Astrocyte (in vitro differentiated cells and primary cell): ENCODE measurements around a stretch of chr16.

DNA sequence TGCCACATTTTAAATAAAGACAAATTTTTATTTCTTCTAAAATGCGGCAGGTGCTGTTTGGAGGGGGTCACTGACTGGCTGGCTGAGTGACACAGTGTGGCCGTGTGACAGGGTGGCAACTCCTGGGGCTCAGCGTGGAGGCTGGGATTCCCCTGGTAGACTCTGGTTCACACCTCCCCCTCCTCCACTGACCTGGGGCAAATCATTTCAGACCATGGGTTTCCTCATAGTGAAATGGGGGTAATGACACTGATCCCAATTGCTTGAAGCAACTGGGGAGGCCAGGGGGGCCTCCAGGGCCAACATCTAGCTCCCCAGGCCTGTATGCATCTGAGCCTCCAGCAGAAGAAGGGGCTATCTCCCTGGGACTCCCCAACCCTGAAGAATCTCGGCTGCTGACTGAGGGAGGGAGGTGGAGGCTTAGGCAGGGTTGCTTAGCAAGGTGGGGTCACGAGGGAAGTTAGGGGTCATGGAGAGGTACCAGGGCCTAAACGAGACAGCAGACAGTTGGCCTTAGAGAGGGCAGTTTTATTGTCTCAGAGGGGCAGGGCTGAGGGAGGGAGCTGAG is 6.7 kb downstream of the HSD11B2 start:
- PRO-cap = no peak
- RRBS, 2 experiments = no CpG with 5 or more reads among the region's 6 CpGs

DNA sequence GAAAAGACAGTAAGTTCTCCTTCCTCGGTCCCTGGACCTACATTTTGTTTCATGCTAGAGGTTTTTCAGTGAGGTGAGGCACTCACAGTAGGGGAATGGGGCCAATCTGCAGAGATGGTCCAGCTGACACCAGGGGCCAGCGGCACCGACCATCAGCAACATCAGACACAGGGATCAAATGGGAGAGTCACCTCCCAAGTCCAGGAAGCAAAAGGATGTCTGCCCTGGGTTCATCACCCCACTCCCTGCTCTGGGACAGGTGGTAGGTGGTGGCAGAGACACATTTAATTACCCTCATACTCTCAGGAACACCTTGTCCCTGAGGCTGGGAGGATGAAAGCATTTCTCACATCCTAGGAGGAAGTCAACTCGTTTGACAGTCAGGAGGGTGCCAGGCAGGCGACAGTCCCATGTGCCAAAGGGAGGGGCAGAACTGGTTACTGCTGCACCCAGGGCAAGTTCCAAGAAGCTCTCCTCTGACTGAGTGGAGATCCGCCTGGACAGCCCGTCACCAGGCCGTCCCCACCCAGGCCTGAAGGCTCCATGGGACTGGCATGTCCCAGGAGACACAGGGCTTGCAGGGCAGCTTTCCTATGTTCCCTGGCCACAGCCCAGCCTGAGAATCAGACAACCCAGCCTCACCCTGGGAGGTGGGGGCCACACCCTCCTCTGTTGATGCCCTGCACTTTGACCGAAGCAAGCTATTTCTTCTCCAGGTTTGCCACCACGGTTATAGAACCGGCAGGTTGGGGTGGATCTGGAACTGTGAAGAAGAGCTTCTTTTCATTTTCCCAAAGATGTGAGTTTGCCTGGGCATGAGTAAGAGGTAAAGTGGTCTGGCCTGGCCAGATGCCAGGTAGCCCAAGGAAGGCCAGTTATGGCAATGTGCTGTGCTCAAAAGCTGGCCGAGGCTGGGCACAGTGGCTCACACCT is 19.1 kb downstream of the ATP6V0D1 start:
- PRO-cap = no peak
- RRBS, 2 experiments = no CpG with 5 or more reads among the region's 12 CpGs

DNA sequence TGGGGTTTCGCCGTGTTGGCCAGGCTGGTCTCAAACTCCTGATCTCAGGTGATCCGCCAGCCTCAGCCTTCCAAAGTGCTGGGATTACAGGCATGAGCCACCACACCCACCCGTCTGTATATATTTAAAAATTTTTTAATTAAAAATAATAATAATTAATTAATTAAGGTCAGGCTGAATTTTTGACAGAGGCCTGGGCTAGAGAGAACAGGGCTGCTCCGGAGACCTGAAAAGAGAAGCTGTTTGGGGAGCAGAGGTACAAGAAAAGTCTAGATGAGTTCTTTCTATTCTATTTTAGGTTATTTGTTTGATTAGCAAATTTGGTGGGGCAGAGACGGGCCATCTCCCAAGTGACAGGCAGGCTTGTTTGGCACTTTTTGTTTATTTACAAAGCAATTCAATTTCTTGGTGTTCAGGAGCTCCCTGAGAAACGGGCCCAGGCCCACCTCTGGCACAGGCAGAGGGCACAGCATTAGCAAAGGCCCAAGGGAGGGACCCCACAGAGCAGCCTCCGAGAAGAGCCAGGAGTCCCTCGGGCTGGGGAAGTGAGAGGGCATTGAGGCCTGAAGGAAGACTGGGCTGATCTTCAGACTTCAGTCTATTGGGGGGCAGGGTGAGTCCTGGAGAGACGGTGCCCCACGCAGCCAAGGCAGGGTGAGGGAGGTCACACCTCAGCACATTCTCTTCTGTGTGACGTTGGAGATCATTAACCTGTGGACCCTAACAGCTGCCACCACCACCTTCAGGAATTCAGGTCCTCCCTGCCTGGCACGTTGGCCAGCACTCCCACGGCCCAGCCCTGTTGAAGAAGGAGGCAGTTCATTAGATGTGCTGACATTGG is 10.8 kb upstream of the RIPOR1 start:
- PRO-cap = no peak
- RRBS, 2 experiments = no CpG with 5 or more reads among the region's 14 CpGs

GRCh38 chr16:67539859-67540987 is 11.6 kb downstream of the RIPOR1 start:
- PRO-cap = no peak
- RRBS, 2 experiments = 83 to 100% methylated on average over 1 to 2 of the region's 29 CpGs

- PRO-cap = no peak
- RRBS, 2 experiments = no CpG with 5 or more reads among the region's 15 CpGs
Observed at GRCh38 chr16:67541248-67542374, 13.0 kb downstream of the RIPOR1 start.

DNA sequence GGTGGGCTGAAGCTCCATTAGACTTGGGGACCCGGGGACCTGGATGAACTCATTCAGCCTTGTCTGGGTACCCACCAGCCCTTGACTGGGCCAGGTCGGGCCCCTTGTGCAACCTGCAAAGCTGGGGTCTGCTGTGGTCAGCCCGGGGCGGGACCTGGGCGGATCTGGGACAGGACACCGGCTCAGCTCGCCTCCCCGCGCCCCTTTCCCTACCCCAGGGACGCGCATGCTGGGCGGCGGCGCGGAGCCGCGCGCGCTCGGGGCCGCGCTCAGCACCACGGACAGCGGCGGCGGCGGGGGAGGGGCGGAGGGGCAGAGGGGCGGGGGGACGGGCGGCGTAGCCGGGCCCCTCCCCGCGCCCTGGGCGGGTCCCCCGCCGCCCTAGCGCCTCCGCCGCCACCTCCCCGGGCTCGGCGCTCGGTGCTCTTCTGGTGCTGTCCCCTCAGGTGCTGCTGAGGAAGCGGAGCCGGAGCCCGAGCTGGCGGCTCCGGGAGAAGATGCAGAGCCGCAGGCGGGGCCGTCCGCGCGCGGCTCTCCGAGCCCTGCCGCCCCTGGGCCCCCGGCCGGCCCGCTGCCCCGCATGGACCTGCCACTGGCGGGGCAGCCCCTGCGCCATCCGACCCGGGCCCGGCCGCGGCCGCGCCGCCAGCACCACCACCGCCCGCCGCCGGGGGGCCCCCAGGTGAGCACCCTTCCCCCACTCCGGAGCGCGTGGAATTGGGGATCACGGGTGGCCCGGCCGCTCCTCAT is 7.3 kb downstream of the ACD start:
- PRO-cap = no peak
- RRBS, 2 experiments = 2 to 4% methylated on average over 42 of the region's 83 CpGs

DNA sequence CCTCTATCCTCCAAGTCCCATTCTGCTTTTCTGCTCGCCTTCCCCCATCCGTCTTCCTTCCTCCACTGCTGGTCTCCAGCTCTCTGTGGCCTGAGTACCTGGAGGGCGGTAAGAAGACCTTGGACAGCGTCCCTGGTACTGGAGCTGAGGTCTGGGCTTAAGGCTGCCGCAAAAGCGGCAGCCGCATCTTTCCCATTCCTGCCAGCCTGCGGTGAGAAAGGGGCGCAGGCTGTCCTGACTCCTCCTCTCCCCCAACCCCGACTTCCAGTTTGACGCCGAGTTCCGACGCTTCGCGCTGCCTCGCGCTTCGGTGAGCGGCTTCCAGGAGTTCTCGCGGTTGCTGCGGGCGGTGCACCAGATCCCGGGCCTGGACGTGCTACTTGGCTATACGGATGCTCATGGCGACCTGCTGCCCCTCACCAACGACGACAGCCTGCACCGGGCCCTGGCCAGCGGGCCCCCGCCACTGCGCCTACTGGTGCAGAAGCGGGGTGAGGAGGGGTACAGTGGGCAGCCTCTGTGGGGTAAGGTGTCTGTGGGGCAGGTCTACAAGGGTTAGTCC is 508 bp downstream of the PARD6A start:
- PRO-cap = no peak
- RRBS, 2 experiments = 3 to 4% methylated on average over 6 of the region's 35 CpGs

- PRO-cap = no peak
- RRBS, 2 experiments = no CpG with 5 or more reads among the region's 20 CpGs
Observed at GRCh38 chr16:67673424-67674296, 7.0 kb downstream of the C16orf86 start.

GRCh38 chr16:67860979-67861499 is 11.8 kb upstream of the EDC4 start:
- PRO-cap = no peak
- RRBS, 2 experiments = no CpG with 5 or more reads among the region's 4 CpGs

- PRO-cap = no peak
- RRBS, 2 experiments = no CpG with 5 or more reads among the region's 5 CpGs
Observed at GRCh38 chr16:67894189-67894466, 1.1 kb downstream of the PSKH1 start.

GRCh38 chr16:68069232-68069991 is 15.8 kb upstream of the NFATC3 start:
- PRO-cap = no peak
- RRBS, 2 experiments = no CpG with 5 or more reads among the region's 8 CpGs

- PRO-cap = no peak
- RRBS, 2 experiments = no CpG with 5 or more reads among the region's 10 CpGs
Observed at GRCh38 chr16:68086172-68086715, 1.1 kb downstream of the NFATC3 start.

GRCh38 chr16:68091516-68092125 is 6.5 kb downstream of the NFATC3 start:
- PRO-cap = no peak
- RRBS, 2 experiments = no CpG with 5 or more reads among the region's 1 CpG

- PRO-cap = no peak
- RRBS, 2 experiments = no CpG with 5 or more reads among the region's 5 CpGs
Observed at GRCh38 chr16:68191253-68191722, 44.6 kb downstream of the ESRP2 start.

GRCh38 chr16:68236249-68236422 is 209 bp upstream of the ESRP2 start:
- PRO-cap = bidirectional peak, plus-strand start at chr16:68236321, minus-strand start at chr16:68236127
- RRBS, 2 experiments = 6 to 13% methylated on average over 5 of the region's 15 CpGs

GRCh38 chr16:68265406-68265916 is 1.1 kb downstream of the SLC7A6 start:
- PRO-cap = no peak
- RRBS, 2 experiments = 40 to 70% methylated on average over 1 of the region's 10 CpGs

DNA sequence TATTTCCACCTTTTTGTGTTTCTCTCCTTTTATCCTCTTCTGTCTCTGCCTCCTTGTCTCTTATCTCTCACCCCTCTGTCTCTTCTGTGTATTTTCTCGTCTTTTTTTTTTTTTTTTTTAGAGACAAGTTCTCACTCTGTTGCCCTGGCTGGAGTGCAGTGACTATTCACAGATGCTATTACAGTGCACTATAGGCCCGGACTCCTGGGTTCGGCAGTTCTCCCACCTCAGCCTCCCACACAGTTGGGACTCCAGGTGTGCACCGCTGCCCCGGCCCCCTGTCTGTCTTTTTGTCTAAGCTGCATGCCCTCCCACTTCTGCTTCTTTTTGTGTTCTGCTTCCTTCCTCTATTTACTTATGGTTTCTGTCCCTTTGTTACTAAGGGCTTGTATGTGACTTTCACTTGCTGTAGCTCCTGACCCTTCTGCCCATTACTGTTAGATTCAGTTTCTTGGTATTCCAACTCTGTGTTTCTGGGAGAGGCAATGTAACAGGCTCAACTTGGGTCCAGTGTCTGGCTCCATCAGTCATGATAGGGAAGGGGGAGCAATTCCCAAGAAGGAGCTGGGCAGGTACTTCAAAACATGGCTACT is 20.5 kb downstream of the SLC7A6 start:
- PRO-cap = no peak
- RRBS, 2 experiments = 94% methylated on average over 4 of the region's 5 CpGs

DNA sequence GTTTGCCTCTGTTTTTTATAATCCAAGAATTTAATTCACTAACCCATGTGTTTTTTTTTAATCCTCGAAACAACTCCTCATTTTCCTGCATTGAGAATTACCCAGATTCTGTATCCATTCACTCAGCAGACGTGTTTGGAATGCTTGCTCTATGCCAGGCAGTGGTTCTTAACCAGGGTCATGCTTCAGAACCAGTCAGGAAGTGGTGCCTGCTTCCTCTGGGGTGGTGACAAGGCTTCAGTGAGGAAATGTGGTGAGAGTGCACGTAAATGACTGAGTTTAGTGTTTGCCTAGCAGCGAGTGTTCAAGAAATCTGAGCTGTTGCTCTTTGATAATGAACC is 9.8 kb downstream of the ZFP90 start:
- PRO-cap = no peak
- RRBS, 2 experiments = no CpG with 5 or more reads among the region's 4 CpGs

- PRO-cap = no peak
- RRBS, 2 experiments = 5% methylated on average over 5 of the region's 41 CpGs; no CpG with 5 or more reads in 1 of the 2 experiments
Observed at GRCh38 chr16:68644535-68645220, 432 bp upstream of the CDH3 start.

GRCh38 chr16:68737536-68737857 is 405 bp downstream of the CDH1 start:
- PRO-cap = no peak
- RRBS, 2 experiments = no CpG with 5 or more reads among the region's 31 CpGs